Mesangial cell (primary cell): Measurements from ENCODE around the genes RASGEF1B, HNRNPDL and SCD5.

DNA sequence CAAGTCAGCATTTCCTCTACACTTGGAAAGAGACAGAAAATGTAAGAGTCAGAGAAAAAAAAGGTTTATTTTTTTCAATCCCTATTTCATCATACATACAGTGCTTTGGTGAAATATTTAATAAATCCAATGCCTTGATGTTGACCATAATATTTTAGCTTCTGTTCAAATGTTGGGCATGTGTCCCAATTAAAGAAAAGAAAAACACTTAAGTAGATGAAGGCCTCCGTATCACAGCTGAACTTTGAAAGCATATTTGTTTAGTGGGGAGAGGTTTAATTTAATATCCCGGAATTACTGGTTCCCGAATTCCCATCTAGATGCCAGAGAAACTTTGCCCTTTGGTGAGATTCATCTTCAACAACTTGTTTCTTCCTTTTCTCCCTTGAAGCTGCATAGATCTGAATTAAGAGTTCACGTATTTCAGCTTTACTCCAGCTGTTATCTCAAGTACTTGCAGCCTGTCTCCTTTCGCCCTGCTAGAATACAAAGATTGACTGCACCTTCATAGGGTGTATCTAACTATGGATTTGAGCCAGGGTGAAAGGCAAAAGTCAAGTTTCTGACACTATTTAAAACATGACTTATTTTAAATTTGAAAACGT lies 5.7 kb downstream of the RASGEF1B start:
- RAMPAGE, long total RNA, result no peak

DNA sequence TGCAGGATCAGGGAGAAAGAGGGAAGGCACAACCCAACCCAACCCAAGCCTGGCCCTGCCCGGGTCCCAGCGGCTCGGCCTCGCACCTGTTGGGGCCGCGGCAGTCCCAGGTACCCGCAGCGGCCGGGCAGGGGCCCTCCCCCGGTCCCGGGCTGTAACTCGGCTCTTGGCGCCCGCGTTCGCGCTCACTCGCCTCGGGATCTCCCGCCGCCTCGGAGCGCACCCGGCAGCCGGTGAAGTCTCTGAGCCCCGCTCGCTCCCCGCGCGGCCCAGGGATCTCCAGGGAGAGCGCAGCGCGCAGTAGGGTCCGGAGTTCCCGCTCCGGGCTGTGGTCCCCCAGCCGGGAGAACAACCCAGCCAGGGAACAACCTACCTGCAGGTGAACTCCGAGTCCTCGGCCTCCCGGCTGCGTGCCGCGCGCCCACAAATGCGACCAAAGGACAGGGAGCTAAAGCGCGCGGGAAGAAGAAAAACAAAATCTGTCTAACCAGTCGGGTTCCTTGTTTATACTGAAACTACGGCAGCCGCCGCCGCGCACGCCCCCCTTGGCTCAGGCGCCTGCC lies at the start of gene RASGEF1B:
Gene RASGEF1B (minus strand): TSS at position 511 of the 563 bp plus-strand sequence.
- RAMPAGE, long total RNA, result start-site peak on the minus strand centred at position 508 of the sequence, 57 bp wide, 26 reads

GRCh38 chr4:81491743-81492362 lies 20.1 kb upstream of the RASGEF1B start:
- RAMPAGE, long total RNA, result no peak

DNA sequence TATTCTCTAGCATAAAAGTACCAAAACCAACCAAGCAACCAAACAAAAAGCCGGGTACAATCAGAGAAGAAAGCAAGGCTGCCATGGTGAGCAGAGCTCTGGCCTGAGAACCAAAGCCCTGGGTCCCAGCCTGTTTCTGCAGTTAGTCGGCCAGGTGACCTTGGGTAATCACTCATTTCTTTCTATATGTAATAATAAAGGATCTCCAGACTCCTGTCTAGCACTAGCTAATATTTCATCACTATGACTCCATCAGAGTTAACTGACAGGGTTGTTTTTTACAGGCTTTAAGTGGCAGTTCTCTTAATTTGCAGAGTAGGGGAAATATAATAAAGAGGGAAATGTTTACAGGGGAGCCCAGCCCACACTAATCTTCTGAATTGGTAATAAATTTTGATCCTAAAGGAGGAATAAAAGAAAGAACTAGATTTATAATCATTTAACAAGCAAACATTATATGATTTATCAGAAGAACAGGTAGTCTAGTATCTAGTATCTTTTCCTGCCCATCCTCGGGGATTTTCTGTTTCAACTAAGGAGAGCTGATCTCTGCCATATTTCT lies 34.1 kb upstream of the RASGEF1B start:
- RAMPAGE, long total RNA, result no peak

- RAMPAGE, long total RNA, result no peak
These were observed 150.9 kb upstream of the RASGEF1B start for GRCh38 chr4:81622526-81623091.

- RAMPAGE, long total RNA, result no peak
These were observed 192.3 kb upstream of the RASGEF1B start for GRCh38 chr4:81663979-81664390.

GRCh38 chr4:82223668-82224232 lies 150.0 kb downstream of the HNRNPD start:
- RAMPAGE, long total RNA, result no peak

DNA sequence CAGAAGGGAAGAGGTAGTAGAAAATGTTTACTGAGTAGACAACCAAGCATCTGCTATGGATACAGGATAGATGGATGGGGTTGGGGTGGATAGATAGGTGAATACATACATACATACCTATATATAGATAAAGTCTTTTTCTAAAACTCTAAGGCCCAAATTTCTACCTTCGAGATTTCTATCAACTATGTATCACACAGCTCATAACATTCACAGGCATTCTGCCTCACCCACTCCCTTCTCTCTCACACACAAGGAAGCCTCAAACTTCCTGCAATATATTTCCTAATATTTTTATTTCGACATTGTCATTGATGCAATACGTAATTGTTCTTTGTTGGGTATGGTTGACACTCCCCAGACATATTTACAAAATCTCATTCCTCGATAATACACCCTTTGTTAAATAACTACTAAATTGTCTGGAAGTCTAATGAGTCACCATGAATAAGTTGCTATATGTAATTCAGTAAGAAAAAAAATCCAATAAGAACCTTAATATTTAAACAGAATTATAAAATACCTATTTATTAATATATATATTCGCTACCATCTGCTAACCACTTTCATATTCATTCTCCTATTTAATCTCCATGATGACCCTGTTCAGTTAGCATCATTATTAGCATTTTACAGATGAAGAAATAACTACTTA lies 143.5 kb downstream of the HNRNPD start:
- RAMPAGE, long total RNA, result no peak

DNA sequence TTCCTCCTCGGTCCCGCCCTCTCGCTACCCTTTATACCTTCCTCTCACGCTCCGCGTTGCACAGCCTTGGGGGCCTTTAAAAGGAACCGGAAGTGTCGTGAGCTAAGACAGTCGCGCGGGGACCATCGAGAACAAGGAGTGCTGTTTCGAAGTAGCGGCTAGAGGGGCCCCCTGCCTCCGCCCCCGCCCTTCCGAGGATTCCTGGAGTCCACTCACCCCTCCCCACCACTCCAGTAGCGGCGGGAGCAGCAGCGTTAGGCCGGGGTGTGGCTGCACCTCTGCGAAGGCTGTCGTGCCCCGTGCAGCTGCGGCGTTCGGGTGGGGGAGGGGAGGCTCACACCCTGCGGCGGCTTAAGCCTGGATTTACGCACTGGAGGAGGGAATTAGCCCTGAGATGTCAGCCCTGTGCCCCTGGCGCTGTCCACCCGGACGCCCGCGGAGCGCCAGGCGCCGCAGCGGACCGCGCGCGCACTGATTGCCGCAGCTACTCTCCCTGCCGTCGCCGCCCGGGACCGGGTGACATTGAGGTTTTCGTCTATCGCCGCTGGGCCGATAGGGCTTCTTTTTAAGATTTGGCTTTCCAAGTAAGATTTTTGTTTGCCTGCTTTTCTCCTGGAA lies 400 bp upstream of the HNRNPD start:
- RAMPAGE, long total RNA, result no peak

DNA sequence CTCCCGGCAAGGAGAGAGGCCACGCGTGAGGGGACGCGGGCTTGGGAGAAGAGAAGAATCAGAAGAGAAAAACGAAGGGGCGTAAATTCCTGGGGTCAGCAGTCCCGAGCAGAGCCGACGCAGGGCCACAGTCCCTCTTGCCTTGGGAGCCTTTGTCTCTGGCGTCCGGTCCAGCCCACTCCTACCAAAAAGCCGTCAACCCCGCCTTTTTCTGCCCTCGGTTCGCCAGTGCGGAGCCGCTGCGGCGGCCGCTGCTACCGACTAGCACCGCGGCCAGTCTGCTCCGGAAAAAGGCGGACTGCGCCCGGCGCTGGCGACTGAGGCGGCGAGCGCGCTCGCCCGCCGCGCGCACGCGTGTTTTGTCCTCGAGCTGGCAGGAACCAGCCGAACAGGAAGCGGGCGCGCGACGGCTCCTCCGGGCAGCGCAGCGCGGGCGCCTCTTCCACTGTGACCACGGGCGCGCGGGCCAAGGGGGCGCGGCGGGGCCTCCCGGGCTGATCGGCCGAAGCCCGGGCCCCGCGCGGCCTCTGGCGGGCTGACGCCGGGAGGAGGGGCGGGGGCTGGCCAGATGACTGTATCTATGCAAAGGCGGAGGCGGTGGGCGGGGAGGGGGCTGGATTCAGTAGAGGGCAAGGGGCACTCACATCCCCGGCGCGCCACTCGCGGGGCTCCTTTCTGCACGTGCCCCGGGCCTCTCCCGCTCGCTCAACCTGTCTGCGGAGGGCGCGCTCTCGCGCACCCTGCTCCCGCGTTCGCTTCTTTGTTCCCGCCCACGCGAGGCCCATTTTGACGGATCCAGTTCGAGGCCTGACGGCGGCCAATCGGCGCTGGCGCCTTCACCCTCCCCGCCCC lies at the start of gene HNRNPDL:
Gene HNRNPDL (minus strand): TSS at position 765 of the 852 bp plus-strand sequence.
- RAMPAGE, long total RNA, result no peak

GRCh38 chr4:82469793-82470360 lies 39.5 kb downstream of the ENOPH1 start:
- RAMPAGE, long total RNA, result no peak

- RAMPAGE, long total RNA, result no peak
These were observed 16.1 kb downstream of the SCD5 start for GRCh38 chr4:82782404-82783082.

- RAMPAGE, long total RNA, result start-site peak on the minus strand at chr4:82798775-82798841, 19 reads
These were observed at the start of gene SCD5 for GRCh38 chr4:82798186-82799190. SCD5 (minus strand) TSS chr4:82798796.

DNA sequence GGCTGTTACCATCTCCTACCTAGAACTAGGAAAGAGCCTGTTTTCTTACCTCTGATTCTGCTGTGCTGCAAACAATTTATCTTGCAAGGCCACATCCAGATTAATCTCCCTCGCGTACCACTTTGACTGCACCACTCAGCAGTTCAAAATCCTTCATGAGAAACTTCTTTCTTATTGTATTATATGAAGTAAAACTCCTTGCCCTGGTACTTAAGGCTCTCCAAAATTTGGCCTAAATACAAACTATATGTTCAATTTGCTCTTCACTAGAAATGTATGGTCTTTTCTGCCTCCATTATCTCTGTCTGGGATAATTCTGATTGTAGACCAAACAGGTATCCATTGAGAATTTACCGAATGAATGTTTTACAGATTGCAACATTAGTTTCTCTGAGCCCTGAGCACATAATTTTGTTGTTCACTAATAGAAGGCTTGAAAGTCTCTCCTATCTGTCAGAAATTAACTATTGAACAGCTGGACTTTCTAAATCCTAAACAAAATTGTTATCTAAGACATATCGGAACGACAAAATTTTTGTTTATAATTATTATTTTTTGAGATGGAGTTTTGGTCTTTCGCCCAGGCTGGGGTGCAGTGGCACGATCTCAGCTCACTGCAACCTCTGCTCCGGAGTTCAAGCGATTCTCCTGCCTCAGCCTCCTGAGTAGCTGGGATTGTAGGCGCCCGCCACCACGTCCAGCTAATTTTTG lies 40.0 kb upstream of the SCD5 start:
- RAMPAGE, long total RNA, result no peak

- RAMPAGE, long total RNA, result no peak
These were observed 351 bp upstream of the LIN54 start for GRCh38 chr4:83011054-83011294.

GRCh38 chr4:83115907-83116268 lies 1.4 kb upstream of the PLAC8 start:
- RAMPAGE, long total RNA, result no peak

DNA sequence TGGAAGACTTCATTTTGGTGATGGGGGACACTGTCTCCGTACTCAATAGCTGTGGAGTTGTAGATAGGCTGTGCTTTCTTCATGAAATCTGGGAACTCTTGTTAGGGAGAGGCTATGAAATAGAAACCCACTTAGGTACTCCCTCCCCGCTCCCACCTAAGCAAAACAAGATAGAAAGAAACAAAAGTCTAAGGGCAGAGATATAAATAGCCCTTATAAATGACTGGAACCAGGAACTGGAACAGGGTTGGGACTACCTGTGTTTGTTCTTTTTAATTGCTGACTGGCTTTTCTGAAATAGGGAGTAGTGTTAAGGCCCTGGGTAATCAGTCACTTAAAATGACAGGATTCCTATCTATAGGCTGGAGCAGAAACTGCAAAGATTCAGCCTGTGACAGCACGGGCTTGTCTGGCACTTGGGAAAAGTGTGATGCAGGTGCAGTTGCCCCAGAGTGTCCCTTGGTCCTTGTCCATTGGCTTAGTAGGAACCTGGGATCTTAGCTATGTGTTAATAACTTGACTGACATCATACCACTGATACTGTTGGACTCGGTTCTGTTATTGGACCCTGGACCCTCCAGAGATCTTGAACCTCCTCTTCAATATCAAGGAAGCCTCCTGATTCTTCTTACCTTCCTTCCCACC lies 14.7 kb upstream of the PLAC8 start:
- RAMPAGE, long total RNA, result no peak

DNA sequence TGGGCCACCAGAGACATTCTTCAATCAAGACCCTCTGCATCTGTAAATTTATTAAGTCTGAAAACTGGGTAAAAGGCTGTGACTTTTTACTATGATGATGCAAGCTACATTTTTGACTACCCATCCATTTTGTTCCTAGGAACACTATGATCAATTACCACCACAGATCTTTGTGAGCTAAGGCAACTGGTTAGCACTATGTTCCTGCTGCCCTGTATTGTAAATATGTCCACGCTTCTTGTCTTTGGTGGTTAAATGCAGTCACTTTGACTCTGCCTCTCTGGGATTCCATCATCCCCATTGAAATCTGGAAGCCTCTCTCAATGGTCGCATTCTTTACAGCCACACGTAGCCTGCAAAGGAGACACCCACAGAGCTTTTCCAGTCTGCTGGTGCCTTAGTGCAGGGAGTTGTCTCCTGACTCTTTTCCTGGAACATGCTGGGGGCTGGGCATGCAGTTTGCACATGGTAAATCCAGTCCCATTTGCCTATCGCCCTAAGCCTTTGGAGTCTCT lies 34.0 kb downstream of the COQ2 start:
- RAMPAGE, long total RNA, result no peak

DNA sequence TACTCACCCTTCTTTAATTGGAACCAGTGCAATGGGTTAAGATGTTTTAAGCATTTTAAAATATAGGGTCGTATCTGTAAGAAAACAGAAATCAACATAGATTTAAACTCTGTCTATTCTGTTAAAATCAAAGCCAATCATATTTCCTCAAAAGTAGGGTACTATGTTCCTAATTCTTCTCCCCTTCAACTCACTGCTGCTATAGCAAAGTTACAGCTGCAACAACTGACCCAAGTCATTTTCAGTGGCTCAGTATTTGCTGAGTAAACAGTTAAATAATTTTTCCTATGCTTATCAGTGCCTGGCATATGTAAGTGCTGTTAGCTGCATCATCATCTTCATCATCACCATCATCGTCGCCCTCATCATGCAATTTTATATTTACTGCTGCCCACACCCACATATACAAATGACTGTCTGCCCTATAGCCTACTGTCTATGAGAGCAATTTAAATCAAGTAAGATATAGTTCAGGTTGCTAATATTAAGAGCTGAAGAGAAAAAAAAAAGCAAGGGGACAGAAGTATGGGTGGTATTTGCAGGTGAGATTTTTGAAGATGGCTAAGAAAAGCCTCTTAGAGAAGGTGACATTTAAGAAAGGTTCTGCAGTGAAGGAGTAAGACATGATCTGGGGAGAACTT lies 21.9 kb downstream of the COQ2 start:
- RAMPAGE, long total RNA, result no peak

GRCh38 chr4:83267299-83267893 lies 17.2 kb downstream of the COQ2 start:
- RAMPAGE, long total RNA, result no peak